Vein endothelial cell (primary cell): ENCODE measurements around a stretch of chr11.

GRCh38 chr11:45740893-45741527 is 63.9 kb upstream of the SLC35C1 start:
- CAGE, long polyA plus RNA: no peak

DNA sequence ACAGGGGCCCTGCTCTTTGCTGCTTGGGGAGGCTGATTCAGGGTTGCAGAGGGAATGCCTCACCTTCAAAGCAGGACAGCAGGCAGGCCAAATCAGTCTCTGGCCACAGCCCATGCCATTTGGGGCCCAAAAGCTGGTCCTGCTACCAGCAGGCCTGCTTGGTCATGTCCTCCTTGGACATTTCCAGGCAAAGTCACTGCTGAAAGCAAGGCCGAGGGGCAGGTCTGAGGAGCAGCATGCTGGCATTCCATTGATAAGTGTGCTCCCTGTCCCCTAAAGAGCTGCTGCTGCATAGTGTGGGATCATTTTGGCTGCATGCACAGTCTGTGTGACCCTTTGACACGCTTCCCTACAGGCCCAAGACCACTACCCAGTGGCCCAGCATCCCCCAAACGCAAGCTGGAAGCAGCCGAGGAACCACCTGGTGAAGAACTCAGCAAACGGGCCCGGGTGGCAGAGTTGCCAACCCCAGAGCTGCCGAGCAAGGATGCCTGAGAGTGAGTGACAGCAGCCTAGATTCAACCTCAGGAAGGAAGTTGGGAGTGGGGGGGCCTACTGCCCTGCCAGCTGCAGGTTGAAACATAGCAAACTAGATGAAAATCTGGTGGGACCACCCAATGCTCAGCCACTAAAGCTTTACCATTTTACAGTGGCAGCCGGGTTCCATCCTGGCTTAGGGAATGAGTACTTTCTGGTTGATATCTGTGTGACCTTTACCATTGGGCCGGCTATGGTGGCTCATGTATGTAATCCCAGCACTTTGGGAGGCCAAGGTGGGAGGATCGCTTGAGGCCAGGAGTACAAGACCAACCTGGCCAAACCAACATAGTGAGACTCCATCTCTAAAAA is 13.5 kb upstream of the MAPK8IP1 start:
- CAGE, long polyA plus RNA: no peak

DNA sequence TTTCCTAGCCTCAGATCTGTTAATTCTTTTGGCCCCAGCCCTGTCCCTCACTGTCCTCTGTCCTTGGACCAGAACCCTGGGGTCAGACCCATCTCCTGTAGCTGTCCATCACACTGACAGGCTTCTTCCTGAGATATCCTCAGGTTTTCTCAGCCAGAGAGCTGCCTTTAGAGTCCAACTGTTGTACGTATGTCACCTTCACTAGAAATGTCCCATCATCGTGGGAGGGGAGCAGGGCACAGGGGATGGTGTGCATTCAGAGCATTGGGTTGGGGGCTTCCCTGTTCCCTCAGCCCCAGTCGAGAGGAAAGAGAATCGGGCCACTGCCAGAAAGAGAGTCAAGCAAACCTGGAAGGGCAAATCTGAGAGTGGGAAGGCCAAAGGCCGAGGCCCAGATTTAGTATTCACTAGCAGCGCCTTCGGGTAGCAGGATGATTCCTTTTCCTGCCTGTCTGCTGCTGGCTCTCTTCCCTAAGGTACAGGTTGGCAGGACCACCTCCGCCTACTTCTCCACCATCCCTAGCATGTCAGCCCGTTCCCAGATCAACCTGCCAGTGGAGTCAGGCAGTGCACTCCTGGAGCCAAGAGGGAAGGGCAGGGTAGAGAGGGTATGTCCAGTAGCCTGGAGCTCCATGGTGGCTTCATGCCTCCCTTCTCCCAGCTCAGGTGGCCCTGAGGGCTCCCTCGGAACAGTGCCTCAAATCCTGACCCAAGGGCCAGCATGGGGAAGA is 2.9 kb upstream of the MAPK8IP1 start:
- CAGE, long polyA plus RNA: no peak

- CAGE, long polyA plus RNA: no peak
Measured at GRCh38 chr11:45885980-45887034, 856 bp downstream of the MAPK8IP1 start.

DNA sequence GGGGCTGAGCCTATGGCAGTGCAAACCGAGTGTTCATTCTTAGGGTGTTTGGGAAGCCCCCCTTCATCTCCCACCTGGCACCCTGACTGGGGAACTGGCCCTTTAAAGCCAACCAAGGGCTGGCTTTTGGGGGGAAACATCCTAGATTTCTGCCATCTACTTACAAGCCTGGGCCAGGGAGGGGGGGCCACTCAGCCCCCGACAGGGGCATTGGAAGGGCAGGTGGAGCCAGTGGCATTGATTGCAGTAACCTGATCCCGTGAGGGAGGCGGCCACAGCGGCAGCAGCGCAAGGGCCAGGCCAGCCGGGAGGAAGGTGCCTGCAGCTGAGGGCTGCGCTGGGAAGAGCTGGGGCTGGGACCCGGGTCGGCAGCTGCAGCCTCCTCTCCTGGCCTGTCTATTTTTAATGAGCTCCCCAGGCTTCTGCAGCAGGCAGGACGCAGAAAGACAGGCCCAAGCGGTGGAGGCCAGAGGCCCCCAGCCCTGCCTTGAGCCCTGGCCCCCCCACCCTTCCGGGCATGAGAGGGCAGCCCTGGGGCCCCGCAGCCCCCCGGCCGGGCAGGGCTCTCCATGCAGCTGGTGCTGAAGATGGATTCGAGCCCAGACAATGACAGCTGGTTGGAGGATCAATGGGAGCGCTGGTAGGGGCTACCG is 10.6 kb downstream of the FREY1 start:
- CAGE, long polyA plus RNA: no peak

GRCh38 chr11:45993537-45994175 is 71.2 kb downstream of the LARGE2 start:
- CAGE, long polyA plus RNA: no peak

- CAGE, long polyA plus RNA: no peak
Measured at GRCh38 chr11:45994176-45994975, 71.9 kb downstream of the LARGE2 start.

- CAGE, long polyA plus RNA: no peak
Measured at GRCh38 chr11:46011900-46012598, 89.6 kb downstream of the LARGE2 start.

GRCh38 chr11:46122786-46123260 is 1.6 kb upstream of the PHF21A start:
- CAGE, long polyA plus RNA: no peak

DNA sequence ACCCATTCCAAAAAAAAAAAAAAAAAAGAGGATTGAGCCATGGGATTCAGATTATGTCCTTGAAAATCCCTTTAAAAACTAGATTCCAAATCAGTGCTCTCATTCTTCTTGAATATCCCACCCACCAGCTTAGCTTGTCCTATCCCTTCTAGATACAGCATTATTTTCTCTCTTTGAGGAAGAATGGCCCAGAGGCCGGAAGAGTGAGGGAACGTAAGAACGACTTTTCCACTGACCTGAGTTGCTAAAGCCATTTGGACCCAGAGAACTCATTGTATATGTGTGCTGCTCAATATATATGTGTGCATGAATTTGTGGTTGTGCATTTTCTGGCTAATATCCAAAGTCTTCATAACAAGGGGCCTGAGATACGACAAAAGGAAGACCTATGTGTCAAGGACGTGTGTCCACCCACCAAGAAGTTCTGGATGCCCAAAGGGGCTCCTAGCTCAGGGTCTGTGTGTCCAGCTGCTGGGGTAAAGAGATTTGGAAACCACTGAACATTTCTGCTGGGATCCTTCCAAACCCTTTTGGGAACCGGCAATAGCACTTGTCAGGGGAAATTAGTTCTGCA is 34.9 kb upstream of the CREB3L1 start:
- CAGE, long polyA plus RNA: no peak

- CAGE, long polyA plus RNA: no peak
Measured at GRCh38 chr11:46273733-46274280, 3.7 kb upstream of the CREB3L1 start.

DNA sequence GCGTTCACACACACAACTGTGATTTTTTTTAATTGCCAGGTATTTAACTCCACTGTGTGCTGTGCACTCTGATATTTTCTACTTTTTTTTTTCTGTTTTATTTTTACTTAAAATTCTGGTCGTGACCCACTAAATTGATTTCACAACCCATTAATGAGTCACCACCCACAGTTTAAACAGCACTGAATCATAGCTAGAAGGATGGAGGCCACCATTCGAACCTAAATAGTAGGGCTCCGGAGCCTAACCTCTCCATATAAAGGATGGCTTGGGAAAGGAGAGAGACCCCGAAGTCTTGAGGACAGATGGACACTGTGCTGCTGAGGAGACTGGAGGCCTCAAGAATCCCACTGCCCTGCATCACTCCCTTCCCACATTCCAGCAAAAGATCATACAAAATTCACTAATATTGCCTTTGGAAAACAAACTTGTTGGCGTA is 21.6 kb downstream of the CREB3L1 start:
- CAGE, long polyA plus RNA: no peak

DNA sequence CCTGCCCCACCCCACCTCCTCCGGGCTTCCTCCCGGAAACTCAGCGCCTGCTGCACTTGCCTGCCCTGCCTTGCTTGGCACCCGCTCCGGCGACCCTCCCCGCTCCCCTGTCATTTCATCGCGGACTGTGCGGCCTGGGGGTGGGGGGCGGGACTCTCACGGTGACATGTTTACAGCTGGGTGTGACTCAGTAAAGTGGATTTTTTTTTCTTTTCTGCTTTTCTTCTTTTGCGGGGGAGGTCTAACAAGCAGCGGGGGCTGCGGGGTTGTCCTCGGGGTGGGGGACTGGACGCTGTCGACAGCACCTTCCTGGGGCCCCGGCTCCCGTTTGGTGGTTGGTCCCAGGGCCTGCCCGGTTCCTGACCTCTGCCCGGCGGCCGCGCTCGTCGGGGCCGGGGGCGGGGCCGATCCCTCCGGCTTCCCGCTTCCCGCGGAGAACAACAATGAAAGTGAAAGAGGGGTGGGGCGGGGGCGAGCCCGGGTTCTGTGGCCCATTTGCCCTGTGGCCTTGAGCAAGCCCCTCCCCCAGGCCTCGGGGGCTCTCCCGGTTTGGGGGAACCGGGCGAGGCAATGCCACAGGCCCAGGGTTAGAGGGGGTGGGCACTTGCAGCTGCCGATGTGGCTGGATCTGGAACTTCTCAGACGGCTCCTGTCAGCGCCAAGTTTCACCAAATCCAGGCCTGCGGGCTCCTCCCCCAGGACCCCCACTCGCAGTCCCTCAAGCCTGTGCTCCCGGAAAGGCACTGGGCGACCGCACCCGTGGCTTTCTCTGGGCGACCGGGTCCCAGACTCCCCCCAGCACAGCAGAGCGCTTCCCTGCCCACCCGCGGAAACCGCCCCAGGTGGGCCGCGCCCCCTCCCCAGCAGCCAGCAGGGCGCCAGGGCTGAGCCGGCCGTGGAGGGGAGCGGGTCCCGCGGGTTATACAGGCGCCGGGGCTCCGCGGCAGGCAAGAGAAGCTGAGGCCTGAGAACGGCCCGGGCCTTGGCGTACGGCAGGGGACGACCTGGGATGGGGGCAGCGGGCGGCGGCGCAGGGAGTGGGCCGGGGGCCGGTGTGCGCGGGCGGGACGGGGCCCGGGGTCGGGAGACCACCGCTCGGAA is 777 bp upstream of the MDK start:
- CAGE, long polyA plus RNA: start-site peak on the plus strand centred at position 640 of the sequence, 258 bp wide, 291 and 151 reads in 2 replicates

DNA sequence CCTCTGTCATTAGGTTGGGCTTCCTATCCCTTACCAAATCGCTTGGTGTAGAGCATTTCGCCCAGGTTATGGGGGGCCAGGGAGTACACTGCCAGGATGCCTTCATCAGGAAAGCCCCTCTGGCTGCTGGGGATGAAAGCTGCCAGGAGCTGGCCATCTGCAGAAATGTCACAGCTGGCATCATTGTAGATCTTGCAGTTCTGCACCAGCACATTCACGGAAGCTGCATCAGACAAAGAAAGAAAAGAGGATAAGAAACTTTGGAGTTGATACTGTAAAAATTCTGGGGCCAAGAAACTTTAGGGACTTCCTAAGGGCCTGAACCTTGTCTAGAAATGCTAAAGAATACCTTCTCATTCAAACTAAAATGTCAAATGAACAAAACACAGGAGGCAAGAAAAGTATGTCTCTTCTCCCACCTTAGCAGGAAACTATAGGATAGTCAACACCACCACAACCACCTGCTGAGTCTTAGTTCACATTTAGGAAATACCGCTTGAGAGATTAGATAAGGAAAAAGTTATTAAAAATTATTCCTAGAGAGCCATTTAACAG is 43.3 kb upstream of the CHRM4 start:
- CAGE, long polyA plus RNA: no peak

- CAGE, long polyA plus RNA: no peak
Measured at GRCh38 chr11:46618819-46619379, 1.5 kb downstream of the ATG13 start.

GRCh38 chr11:46697166-46697682 is 3.2 kb downstream of the ARHGAP1 start:
- CAGE, long polyA plus RNA: no peak

DNA sequence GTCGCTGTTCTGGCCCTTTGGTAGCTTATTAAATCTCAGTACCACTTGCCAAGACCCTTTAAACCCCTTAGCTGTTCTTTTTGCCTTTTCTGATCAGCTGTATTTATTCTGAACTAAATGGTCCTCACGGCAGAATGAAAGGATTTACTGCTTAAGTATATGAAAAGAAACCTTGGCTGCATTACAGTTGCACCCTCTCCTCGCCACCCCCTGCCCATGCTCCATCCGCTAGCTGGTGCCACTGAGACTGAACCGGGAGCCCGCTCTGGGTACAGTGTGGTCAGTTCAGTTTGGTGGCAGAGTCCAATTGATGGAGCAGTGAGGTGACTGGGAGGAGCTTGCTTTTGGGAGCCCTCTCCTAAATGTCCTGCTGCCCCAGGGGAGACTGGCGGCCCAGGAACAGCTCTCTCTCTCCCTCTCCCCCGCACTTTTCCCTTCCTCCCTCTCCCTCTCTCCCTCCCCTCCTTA is 22.0 kb downstream of the ARFGAP2 start:
- CAGE, long polyA plus RNA: no peak

GRCh38 chr11:47184554-47185122 is 1.6 kb downstream of the PACSIN3 start:
- CAGE, long polyA plus RNA: no peak

DNA sequence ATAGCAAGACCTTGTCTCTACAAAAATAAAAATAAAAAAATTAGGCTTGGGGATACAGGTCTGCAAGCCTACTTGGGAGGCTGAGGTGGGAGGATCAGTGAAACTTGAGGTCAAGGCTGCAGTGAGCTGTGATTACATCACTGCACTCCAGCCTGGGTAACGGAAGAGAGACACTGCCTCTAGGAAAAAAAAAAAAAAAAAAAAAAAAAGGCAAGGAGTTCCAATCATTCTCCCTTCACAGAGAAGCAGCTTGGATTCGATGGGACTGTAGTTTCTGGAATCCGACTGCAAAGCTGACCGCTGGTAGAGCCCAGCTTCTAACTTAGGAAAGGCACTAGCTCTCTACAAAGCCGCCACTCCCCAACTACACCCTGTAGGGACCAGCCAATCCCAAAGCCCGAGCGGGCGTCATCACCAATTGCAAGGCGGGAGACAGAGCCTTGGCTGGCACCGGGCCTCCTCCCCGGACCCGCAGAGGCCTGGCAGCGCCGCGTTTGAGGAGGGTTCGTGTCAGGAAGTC is 716 bp upstream of the DDB2 start:
- CAGE, long polyA plus RNA: no peak

DNA sequence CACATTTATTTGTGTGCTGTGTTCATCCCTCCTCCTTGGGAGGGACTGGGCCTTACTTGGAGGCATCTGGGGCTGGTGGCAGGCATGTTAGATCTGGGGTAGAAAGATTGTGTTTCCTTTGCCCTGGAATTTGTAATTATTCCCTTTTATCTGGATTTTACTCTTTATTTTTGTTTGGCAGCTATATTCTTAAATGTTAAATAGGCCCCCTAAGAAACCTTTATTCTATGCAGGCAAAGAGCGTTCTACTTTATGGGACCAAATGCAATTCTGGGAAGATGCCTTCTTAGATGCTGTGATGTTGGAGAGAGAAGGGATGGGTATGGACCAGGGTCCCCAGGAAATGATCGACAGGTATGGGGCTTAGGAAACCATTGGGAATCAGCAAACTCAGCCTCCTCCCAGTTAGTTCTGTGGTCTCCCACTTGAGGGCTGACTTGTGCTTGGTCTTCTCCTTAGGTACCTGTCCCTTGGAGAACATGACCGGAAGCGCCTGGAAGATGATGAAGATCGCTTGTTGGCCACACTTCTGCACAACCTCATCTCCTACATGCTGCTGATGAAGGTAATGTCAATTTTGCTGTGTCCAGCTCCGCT is 43.4 kb downstream of the MYBPC3 start:
- CAGE, long polyA plus RNA: no peak